LHCN-M2 (cell line): ENCODE data around the genes ALOXE3 and VAMP2.

GRCh38 chr17:7843590-7843897 is 9.5 kb downstream of the KDM6B start:
- RAMPAGE, long total RNA: no peak

GRCh38 chr17:7882414-7883140 is 6.0 kb upstream of the CHD3 start:
- RAMPAGE, long total RNA: no peak

GRCh38 chr17:7885998-7887083 is 2.2 kb upstream of the CHD3 start:
- RAMPAGE, long total RNA: no peak

GRCh38 chr17:7936653-7937032 is 4.6 kb downstream of the CNTROB start:
- RAMPAGE, long total RNA: no peak

DNA sequence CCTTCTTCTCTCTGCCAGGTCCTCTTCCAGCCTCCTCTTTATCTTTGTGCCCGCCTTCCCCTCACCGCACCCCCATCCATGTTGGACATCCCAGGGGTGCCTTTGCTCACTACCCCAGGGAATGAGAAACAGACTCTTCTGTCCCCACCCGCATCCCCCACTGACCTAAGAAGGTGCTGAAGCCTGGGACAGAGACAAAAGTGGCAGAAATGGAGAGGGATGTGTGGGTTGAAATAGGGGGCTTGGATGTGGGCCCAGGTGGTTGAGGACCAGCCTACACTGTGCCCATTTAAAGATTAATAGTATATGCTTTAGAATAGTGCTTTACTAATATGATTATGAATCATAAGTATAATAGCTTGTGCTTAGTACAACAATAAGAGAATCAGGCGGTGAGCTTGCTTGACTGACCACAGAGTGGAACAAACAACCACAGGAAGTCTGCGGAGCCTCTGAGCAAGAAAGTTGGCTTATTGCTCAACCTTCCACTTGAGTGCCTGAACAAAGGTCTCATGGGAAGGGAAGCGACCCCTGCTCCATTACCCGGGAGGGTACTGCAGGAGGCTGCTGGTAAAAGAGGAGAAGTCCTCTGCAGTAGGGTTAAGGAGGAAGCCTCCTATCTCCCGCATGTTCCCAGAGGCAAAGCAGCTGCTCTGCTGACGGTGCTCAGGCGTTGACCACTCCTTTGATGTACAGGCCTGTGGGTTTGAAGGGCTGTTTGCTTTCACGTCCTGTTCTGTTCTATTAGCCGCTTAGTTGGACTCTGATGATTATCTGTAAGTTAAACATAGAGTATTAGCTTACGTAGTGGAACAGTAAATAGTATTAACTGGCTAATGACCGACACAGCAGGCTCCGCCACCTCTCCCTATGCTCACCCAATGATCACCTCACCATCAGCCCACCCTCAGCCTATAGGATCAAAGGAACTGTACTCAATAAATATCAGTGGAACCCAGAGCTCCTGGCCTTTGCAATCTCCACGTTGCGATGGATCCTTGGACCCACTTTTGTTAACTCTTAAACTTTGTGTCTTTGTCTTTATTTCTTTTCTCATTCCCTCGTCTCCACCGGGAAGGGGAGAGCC is 17.4 kb downstream of the ALOX15B start:
- RAMPAGE, long total RNA: no peak

DNA sequence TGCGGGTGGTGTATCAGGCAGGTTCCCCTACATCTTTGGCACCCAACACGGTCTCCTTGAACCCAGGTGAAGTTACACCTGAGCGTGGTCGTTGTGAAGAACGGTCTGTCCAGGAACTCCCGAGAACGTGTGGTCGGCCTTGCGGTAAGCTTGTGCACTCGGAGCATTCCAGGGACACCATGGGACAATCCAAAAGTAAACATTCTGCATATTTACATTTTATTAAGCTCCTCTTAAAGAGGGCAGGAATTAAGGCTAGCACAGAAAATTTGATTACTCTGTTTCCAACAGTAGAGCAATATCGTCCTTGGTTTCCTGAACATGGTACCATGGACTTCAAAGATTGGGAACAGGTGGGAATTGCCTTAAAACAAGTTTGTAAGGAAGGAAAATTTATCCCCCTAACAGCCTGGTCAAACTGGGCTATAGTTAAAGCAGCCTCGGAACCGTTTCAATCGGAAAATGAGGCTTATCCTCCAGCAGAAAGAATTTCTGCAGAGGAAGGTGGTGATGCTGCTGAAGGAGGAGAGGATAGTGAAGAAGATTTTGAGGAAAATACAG is 18.2 kb downstream of the ALOX15B start:
- RAMPAGE, long total RNA: no peak

GRCh38 chr17:8068853-8069391 is 18.6 kb downstream of the ALOX12B start:
- RAMPAGE, long total RNA: no peak

GRCh38 chr17:8117538-8118742 is at the start of gene ALOXE3:
Gene ALOXE3 (minus strand): TSS chr17:8118514.
- RAMPAGE, long total RNA: no peak

DNA sequence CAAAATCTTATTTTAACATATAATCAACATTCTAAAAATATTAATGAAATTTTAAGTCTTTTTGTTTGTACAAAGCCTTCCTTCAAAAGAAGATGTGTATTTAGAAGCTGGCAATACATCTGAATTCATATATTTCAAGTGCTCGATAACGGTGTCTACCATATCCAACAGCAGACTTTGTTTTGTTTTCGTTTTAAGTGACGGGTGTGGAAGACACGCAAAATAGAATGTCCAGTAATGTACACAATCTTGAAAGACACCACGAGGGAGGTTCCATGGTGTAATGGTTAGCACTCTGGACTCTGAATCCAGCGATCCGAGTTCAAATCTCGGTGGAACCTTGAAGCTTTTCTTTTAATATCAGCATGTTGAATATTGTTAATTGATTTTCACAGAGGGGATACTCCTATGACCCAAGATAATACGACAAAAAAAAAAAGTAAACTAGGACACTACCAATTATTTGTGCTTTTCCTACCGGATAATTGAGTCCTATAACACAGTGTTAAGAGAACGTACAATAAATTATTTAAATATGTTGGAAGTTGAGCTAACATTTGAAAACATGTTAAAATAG is 1.3 kb upstream of the ALOXE3 start:
- RAMPAGE, long total RNA: no peak

GRCh38 chr17:8141095-8141651 is 11.0 kb downstream of the PER1 start:
- RAMPAGE, long total RNA: no peak

- RAMPAGE, long total RNA: no peak
Measured at GRCh38 chr17:8143290-8144384, 8.6 kb downstream of the PER1 start.

DNA sequence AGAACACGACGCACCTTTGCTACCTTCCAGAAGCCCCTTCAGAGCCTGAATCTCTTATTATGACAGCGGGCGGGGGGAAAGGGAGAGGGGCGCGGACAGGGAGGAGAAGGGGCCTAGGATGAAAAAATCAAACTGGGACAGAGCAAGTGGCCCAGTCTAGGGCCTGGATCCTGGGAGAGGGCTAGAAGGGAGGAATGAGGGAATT is 2.5 kb upstream of the PER1 start:
- RAMPAGE, long total RNA: no peak

DNA sequence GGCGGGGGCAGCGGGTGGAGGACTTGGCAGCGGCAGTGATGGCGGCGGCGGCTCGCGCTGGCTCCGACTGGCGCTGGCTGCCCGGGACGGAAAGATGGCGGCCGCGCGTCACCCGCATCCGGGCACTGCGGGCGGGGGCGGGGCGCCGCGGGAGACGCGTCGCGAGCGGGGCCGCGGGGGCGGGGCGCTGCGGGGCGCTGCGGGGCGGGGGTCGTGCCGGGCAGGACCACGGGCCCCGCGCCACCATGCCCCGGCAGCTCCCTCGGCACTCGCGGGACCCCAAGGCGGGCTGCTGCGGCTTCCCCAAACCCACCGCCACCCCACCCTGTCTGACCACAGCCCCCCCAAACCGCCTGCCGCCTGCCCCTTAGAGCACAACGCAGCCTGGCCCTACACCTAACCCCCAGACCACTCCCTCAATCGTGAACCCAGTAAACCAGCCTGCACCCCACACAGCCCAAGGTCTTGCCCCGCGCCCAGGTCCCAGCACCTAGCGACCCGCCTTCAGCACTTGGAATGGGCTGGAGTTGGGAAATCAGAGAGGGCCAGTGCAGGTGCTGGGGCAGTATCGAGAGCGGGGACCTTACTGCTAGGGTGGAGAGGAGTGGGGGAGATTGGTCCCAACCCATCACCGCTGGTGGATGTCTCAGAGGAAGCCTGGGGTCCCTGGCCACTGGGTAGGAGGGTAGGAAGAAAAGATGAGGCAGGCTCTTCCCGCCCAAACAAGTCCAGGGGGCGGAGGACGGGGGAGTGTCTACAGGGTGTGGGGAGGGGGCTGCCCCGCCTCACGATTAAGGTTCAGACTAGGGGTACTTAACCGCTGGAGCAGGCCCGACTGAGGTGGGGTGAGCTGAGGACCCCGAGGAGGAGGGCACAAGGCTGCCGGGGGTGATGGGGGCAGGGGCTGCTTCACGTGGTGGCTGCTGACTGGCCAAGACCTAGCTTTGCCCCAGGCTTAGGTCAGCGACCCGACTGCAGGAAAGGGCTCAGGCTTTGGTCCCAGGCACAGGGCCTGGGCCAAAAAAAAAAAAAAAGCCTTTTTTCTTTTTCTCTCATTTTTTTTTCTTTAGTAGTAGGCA is at the start of gene VAMP2:
Gene VAMP2 (minus strand): TSS at position 69 of the 1,079 bp plus-strand sequence.
- RAMPAGE, long total RNA: start-site peak on the minus strand centred at position 74 of the sequence, 10 bp wide, 15 reads

DNA sequence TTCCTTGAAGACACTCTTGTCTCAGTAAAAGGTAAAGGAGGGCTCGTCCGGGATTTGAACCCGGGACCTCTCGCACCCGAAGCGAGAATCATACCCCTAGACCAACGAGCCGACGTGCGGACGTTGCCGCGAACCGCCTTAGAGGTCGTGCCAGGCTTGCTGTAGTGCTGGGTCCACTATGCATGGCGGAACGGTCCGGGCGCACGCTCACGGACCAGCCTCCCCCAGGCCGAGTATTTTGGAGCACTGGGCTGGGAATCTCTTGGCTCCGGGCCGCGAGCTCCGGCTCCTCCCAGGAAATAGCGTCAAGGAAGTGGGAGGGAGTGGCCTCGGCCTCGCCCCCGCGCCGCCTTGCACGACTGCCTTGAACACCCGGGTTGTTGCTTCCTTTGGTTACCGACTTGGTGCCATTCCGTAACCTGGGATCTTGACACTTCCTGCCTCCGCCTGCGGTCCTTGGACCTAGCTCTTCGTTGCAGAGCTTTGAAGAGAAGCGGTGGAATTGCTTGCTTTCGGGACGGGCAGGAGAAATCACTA is 12.5 kb upstream of the AURKB start:
- RAMPAGE, long total RNA: no peak

GRCh38 chr17:8232190-8232914 is 15.5 kb downstream of the CTC1 start:
- RAMPAGE, long total RNA: no peak

GRCh38 chr17:8365428-8365694 is 11.1 kb downstream of the KRBA2 start:
- RAMPAGE, long total RNA: no peak

GRCh38 chr17:8467654-8468151 is 32.0 kb downstream of the NDEL1 start:
- RAMPAGE, long total RNA: no peak

DNA sequence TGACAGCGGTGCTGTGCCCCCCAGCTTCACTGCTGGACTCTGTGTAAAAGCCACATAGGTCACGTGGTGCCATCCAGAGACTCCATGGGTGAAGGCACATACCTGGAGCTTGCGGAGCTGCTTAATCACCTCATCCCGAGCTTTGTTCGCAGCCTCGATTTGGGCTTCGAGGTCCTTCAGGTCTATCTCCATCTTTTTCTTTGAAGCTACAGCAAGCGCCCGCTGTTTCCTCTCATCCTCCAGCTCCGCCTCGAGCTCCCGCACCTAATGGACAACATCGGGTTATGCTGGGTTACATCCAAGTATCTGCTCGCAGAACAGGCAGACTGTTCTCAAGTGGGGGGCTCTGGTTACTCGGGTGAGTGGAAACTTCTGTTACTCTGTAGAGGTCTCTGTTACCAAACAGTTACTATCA is 51.7 kb downstream of the NDEL1 start:
- RAMPAGE, long total RNA: no peak

- RAMPAGE, long total RNA: no peak
Measured at GRCh38 chr17:8488226-8488752, 52.6 kb downstream of the NDEL1 start.

GRCh38 chr17:8898927-8899845 is 31.7 kb upstream of the PIK3R6 start:
- RAMPAGE, long total RNA: no peak